Mesenteric fat pad (tissue), 1 donor: ENCODE measurements around a stretch of chr19.

DNA sequence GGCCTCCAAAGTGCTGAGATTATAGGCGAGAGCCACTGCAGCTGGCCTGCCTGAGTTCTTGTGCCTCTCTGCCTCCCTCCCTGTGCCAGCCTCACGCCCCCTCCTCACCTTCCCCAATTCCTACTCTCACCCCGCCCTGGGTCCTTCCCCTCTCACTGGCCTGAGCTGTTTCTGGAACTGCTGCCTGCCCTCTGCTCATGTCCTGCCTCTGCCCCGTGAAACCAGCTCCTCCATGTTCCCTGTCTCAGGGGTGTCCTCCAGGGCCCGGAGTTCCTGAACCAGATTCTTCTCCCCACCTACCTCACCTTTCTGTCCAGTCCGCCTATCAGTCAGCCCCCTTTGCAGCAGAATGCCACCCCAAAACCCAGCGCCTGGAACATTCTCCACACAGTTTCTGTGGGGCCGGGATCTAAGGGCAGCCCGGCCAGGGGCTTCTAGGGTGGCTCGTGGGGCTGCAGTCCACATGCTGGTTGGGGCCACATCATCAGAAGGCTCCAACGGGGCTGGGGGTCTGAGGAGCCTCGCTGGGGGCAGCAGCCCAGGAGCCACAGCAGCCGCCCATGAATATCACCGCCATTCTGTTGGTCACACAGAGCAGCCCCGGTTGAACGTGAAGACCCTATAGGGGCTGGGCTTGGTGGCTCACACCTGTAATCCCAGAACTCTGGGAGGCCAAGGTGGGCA lies 3.1 kb upstream of the NDUFS7 start:
- PRO-cap: no peak

DNA sequence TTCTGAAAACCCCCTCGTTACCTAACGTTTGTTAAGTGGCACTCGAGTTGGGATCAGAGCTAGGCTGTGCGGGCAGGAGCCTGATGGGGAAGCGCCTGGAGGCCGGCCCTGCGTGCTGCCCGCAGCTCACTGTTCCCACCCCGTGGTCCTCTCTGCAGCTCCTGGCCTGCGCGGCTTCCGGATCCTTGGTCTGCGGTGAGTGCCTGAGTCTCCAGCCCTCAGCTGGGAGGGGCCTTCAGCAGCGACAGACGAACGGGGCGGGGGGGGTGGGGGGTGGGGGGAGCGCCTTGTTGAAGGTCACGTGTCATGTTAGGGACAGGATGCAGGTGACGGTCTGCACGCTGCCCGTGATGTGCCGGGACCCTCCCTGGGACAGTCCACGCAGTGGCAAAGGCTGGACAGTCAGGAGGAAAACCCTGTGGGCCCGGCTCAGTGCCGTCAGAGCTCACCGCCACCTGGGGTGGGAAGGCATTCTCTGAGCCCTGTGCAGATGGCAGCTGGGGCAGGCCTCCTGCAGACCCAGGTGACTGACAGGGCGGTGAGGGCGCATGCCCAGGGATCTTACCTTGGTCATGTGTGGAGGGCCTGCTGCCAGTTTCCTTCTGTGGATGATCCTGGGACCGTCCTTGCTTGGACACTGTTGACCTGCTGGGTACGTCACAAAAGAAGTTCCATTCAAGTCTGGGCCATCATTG lies 4.1 kb downstream of the NDUFS7 start:
- PRO-cap: no peak

- PRO-cap: no peak
Observed at GRCh38 chr19:1417778-1418898, 10.8 kb downstream of the DAZAP1 start.

DNA sequence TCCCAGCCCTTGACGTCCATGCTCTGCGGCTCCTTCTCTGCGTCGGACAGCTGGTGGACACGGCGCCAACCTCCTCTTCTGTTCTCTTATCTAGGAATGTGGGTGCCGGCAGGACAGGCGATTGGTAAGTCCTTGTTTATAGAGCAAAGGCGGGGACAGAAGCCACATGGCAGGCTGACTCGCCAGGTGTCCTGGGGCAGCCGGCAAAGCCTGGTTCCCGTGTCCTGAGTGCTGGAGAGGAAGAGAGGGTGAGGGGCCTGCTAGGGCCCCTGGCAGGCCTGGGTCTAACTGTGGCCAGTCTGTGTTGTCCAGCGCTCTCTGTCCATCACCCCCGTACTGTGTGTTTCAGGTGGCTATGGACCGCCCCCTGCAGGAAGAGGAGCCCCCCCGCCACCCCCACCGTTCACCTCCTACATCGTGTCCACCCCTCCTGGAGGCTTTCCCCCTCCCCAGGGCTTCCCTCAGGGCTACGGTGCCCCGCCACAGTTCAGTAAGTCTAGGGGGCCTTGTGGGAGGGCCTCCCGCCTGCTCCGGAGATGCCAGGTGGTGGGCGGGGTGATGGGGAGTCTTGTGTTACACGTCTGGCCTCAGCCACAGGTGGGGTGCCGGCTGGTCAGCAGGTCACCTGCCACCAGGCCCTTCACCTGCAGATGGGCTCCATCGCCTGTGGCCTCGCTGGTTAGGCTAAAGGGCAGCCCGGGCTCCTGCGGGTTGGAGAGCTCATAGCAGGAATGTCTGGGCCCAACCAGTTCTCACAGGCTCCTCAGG lies 8.1 kb upstream of the RPS15 start:
- PRO-cap: no peak

- PRO-cap: no peak
Observed at GRCh38 chr19:1457052-1457864, 7.3 kb downstream of the APC2 start.

DNA sequence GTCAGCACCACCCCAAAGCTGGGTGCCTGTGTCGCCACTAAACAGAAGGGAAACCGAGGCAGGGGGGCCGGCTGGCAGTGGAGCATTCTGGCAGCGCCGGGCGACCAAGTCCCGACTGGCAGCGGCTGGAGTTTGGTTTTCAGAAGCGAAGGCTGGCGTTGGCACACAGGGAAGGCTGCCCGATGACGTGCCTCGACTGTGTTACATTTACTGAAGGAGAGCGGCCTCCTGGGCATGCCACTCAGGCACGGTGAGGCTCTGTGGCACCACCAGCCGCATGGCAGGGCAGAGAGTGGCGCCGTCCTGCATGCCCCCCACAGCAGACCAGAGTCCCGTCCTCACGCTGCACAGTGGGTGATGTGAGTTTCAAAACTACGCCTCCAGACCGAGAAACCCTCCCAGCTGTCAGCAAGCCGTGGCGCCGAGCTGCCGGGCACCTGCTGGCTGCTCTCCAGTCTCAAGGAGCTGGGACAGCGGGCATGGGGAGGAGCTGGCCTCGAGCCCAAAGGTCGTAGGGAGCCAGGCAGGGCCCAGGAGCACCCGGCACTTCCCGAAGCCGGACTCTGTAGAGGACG lies 9.3 kb upstream of the MEX3D start:
- PRO-cap: no peak

DNA sequence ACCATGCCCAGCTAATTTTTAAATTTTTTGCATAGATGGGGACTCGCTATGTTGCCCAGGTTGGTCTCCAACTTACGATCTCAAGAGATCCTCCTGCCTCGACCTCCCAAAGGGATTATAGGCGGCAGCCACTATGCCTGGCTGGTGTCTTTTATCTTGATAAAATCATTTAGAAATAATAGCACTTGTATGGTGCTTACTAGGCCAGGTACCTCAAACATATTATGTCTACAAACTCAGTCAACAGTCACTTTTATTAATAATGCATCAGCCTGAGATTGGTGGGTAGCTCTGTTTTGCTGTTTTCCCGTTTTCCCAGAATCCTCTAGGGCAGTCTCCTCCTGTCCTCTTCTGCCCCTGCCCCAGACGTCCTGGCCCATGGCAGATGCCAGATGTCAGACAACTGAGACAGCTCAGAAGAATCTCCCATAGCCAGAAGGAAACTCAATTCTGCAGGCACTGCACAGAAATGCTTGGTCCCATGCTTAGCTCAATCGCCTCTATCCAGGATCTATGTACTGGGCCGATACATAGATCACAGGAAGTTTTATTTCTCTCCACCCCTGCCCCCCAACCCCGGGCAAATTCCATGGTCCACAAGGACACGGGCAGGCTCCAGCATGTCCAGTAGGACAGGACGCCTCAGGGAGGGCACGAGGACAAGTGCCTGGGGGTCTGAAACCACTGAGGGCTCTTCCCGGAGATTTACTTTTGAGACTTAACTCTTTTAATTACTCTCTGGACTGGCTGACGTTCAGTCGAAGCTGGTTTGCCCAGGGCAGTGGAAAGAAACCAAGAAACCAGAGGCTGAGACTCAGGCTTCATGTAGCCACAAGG lies 4.9 kb downstream of the MBD3 start:
- PRO-cap: no peak

GRCh38 chr19:1842206-1843365 lies 5.7 kb downstream of the REXO1 start:
- PRO-cap: no peak

- PRO-cap: no peak
Observed at GRCh38 chr19:1854490-1854951, 6.2 kb upstream of the REXO1 start.

DNA sequence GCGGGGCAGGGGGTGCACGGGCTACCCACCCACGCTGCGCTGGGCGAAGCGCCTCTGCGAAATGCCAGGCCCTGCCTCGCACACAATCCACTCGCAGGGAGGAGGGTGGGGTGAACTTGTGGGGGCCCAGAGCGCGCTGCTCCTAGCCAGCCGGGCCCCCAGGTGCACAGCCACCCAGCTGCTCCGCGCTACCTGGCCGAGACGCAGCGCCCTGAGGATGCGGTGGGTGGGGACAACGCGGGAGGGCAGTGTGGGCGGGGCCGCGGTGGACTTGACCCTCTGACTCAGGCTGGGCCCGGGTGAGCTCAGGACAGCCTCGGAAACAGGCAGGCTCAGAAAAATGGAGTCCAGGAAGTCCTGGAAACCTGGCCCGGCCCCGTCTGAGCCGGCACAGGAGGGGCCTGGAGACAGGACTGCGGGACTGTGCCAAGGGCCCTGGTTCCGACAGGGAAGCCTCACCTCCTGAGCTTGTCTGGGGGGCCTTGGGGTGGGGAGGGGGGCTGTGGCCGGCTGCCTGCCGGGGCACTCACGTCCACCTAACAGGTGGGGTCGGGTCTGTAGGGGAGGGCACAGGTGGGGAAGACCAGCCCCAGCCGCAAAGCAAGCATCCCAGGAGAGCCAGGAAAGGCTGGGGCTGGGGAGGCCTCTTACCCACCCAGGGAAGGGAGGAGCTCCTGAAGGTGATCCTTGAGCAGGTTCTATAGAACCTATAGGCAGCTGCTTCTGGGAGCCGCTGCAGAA lies 6.0 kb downstream of the KLF16 start:
- PRO-cap: no peak

GRCh38 chr19:1877098-1877814 lies 8.0 kb downstream of the ABHD17A start:
- PRO-cap: no peak

- PRO-cap: no peak
Observed at GRCh38 chr19:1904349-1905016, 716 bp upstream of the ADAT3 start.

GRCh38 chr19:1907283-1907733 lies 2.1 kb downstream of the ADAT3 start:
- PRO-cap: no peak

- PRO-cap: no peak
Observed at GRCh38 chr19:1989998-1991287, 25.1 kb downstream of the BTBD2 start.

DNA sequence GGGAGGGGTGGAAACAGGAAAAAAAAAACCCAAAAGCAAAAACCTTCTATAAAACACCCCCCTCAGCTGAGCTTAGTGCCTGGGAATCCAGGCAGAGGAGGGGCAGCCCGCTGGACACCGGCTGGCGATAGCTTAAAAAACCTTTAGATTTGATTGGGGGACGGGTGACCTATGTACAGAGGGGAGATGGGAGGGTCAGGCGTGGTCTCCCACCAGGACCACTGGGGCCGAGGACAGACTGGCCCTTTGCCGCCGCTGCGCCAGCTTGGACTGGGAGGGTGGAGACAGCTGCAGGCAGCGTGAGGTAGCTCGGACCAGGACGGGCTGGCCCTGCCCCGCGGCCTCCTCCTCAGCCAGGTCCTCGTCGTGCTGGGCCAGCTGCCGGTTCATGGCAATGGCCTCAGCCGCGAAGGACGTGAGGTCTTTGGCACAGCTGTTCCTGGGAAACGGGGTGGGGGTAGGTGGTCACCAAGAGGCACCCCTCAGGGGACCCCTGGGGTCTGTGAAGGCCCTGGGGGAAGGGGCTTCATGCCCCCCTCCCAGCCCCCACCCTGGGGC lies 11.5 kb downstream of the MKNK2 start:
- PRO-cap: no peak

- PRO-cap: no peak
Observed at GRCh38 chr19:2041668-2042518, 9.2 kb downstream of the MKNK2 start.

DNA sequence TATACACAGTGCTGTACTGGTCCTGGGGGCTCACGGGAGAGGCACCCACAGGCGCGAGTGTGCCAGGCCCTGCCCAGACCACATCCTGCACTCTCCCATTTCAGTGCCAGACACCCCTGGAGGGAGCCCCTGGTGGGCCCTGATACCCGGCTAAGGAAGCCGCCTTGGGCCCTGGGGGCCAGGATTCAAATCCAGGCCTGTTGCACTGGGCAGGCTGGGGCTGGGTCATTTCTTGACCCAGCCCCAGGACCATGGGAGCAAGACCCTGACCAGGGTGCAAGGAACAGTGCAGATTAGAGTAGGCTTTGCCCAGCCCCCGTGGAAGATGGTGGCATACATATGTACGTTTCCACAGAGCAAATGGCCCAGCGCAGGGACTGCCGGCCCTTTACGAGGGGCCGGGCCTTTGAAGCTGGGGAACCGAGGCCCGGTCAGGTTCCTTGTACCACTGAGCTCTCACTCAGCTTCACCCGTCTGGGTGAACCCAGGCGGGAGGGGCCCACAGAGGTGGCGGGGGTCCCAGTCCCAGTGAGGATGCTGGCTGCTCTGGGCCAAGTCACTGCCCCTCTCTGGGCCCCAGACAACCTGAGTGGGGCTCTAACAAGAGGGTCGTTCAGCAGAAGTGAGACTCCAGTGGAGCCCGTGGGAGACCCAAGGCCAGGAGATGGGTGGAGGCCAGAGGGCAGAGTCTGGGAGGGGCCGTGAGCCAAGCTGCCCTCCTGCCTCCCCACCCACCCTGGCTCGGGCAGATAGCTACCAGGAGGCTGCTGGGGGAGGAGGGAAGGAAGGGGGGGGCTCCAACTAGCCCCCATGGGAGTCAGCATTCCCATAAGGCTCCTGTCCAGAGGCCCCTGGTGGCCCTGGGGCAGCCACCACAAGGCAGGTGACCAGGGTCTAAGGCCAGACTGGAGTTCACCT lies 2.8 kb downstream of the MKNK2 start:
- PRO-cap: no peak

GRCh38 chr19:2050519-2051080 lies 444 bp downstream of the MKNK2 start:
- PRO-cap: no peak

- PRO-cap: no peak
Observed at GRCh38 chr19:2056235-2057144, 5.4 kb upstream of the MKNK2 start.

DNA sequence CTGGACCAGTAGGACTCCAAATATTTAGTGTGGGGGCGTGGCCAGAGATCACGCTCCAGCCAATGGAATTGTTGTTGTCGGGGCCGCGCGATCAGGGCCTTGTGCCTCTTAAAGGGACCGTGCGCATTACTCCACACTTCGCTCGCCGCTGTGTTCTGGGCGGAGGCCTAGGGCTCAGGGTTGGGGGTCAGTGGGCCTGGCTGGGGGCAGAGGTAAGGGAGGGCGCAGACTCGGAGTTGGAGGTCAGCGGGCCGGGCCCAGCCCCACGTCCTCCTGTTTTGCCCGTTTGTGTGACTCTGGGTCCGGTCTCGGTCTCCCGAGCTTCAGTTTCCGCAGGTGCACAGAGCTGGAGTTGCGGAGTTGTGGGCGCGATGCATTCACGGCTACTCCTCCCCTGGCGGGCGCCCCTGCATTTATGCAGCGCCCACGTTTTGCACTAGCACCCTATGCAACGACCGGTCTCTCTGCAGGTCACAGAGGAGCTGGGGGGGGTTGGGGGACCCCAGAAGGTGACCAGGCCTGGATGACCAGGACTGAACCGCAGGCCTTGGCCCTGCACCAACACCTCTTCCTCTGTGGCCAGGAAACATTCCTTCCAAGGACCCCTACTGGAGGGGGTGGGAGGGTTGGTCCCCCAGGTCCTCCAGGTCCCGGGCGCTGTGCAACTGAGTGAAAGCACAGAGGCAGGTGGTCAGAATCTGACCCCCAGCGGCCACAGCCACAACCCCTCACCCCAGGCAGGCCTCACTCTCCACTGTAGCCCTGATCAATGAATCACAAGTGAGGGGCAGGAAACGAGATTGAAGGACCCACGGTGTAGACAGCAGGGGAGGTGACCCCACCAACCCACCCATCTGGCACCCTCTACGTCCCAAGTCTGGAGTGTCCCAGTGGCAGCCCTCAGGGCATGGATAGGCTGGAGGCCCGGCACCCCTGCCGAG lies 10.8 kb upstream of the MKNK2 start:
- PRO-cap: bidirectional peak, plus-strand start at position 137 of the sequence, minus-strand start outside the sequence